Myometrial cell (primary cell): ENCODE results near the gene ERBIN.

- RAMPAGE, long total RNA, result no peak
Measured at GRCh38 chr5:61407442-61408484, 75.7 kb downstream of the ZSWIM6 start.

DNA sequence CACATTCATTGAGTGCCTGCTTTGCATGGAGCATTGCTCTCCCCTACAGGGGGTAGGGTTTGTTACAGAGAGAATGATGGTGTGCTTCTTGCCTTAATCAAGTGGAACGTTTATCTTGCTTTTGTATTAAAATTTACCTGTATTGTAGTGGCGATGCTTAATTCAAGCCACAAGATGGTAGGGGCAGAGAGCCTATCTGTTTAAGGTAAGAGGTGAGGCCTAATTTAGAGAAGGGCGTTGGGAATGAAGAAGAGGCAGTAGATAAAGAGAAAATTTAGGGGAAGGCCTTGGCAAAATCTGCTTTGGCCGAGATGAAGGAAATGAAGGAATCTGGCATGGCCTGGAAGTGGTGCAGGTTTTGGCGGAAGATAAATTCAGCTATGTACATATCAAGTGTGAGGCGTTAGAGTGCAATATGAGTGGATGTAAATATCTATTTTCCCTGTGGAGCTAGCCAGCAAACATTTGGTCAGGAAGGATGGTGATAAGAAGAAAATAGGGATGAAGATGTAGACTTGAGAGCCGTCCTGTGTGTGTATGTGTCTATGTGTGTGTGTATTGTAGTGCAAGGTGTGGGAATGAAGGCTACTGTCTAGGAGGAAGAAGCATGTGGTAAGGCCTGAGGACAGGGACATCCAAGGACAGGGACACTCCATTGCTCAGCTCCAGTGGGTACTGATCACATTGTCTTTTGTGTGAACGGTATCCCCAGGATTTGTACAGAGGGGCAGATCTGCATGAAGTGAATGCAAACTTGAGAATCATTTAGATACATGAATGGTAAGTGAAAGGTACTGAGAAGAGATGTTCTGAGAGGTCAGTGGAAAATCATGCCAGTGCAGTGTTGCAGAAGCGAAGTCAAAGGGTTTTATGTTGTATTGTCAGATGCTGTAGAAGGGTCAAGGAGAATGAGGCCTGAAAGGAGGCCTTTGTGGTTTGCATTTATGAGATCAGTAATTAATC is 97.4 kb downstream of the ZSWIM6 start:
- RAMPAGE, long total RNA, result no peak

DNA sequence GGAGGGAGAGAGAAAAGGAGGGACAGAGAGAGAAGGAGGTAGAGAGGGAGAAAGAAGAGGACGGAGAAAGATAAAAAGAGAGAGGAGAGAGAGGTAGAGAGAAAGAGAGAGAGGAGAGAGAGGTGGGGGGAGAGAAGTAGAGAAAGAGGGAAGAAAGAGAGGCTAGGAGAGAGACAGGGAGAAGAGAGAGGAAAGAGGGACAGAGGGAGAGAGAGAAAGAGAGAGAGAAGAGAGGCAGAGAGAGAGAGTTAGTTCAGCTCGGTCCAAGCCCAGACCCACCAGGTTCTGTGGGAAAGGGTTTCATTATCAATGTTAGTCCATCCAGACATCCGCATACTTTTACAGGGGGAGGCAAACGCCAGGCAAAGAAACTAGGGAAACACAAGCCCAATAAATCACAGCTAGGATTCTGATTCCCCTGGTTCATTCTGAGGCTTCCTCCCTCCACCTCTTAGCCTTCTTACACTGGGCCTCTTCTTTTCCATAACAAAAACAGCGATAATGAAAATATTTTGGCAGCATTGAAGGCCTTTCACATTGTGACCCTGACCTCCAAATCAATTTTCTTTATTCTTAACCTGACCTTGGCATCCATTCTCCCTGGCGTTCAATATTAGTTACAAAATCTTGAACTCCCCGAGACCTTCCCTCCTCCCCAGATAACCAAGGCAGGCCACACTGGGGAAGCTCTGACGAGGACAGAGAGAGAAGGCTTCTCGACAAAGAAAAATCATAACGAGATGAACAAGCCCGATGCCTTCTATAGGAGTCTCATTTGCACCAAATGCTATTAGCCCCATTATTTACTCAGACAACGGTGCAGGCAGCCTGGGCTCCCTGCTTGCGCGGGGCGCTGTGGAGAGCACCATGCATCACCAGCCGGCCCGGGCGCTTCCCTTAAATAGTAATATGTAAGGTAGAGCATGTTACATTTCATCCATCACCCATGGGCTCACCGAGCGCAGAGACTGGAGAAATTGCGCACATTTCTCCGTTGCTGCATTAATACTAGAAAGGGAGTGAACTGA is 399.8 kb downstream of the ZSWIM6 start:
- RAMPAGE, long total RNA, result no peak

DNA sequence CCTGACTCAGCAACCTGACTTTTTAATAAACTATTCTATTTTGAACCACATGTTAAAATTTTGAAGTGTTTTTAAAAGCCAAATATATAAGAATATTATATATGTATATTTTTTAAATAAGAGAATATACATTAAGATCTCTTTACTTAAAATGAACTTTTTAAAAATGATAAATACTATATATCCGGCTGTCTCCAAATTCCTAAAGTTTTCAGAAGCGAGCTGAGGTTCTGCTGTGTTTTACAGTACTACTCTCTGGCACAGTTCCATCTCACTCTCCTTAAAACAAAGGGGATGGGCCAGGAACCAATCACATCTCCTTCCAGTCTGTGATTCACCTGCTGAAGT is 38.0 kb upstream of the KIF2A start:
- RAMPAGE, long total RNA, result no peak

- RAMPAGE, long total RNA, result no peak
Measured at GRCh38 chr5:62337684-62338587, 31.9 kb downstream of the KIF2A start.

- RAMPAGE, long total RNA, result no peak
Measured at GRCh38 chr5:64506837-64507029, 918 bp downstream of the RGS7BP start.

DNA sequence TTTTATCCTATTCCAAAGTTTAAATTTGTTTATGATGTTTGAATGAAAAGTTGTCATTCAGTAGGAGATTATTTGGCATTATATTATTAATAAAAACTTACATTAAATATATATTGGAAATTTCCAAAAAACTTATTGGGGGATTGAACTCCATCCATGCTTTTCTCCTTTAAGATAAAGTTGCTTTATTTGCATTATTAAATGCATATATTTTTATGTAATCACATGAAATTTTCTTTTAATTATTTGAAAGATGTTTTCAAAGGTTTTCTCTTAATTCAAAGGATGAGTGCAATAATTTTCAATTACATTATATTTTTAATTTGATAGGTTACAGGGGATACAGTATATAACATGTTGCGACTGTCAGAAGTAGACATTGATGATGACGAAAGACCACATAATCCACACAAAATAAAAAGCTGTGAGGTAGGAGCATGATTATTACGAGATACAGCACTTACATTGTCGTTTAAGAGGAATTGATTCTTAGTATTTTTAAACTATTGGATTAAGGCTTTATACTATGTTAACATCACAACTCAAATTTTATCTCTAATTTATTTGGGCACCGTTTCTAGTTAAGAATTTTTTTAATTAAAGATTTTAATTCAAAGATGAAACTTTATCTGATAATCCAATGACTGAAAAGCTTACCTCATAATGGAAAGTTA is 16.6 kb downstream of the CWC27 start:
- RAMPAGE, long total RNA, result no peak

DNA sequence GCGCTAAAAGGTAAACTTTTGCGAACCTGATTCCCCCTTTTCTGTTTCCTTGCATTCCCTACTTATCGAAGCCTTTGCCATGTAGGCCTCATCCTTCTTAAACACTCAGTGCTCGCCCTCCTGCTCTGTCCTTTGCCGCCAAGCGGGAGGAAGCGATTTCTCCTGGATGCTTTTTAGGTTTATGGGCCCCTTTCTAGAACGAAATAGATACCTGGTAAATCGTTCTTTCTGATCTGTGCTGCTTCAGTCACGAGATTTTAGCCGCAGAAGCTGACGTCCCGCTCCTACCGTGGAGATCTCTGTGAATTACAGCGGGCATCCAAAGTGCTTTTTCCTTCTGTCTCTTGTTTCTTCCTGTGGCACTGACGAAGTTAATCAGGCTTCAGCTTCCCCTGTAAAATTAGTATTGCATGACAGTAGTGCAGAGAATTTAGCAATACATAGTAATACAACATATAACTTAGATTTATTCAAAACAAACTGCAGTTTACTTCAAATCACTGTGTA is 323 bp downstream of the SHLD3 start:
- RAMPAGE, long total RNA, result no peak

- RAMPAGE, long total RNA, result no peak
Measured at GRCh38 chr5:65719324-65720270, 2.3 kb downstream of the SGTB start.

DNA sequence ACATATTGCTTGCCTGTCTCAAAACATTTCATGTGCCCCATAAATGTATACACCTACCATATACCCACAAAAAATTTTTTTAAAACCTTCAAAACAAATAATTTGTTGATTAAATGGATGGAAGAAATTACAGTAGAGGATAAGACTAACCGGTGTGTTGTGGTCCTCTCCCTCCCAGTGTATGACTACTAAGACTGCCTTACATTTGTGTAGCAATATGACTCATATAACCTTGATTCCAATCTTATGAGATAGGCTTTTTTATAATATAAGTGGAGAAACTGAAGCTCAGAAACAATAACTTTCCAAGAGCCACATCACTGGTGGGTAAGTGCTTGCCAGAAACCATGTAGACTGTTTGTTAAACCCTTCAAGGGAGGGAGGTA is 47.5 kb downstream of the NLN start:
- RAMPAGE, long total RNA, result no peak

GRCh38 chr5:65867478-65868086 is 58.8 kb upstream of the ERBIN start:
- RAMPAGE, long total RNA, result no peak

- RAMPAGE, long total RNA, result no peak
Measured at GRCh38 chr5:65926316-65926937, at the start of gene ERBIN. Gene ERBIN, plus strand, starts transcription at chr5:65926575.

DNA sequence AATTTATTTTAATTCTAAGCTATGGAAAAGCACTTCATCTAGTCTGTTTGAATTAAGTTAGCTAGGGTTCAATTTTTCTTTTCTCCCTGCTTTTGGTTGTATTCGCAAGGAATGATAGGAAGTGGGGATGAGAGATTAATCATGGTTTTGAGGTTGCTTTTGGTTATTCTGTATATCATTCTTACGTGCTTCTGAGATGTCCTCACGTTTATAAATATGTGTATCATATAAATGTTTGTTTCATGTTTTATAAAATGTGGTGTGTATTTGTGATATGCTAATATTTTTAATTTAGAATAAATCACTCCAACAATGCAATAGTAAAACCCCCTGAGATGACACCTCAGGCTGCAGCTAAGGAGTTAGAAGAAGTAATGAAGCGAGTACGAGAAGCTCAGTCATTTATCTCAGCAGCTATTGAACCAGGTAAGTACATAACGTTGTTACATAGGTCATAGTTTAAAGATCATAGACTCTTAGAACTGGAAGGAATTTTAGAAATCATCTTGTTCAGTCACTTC is 19.5 kb downstream of the SREK1 start:
- RAMPAGE, long total RNA, result no peak

DNA sequence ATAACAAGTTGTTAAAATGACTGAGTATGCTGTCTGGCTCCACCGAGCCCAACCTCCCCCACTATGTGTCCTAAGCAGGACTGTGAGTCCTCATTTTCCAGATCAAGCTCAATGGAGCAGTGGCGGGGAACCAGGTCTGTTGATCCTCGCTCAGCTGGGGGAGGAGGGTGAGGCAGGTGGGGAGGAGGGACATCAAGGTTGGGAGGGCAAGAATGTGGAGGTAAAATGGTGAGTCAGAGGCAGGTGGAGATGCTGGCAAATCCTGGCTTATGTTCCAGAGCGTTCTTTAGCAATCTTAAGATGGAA is 63.9 kb downstream of the SREK1 start:
- RAMPAGE, long total RNA, result no peak

- RAMPAGE, long total RNA, result no peak
Measured at GRCh38 chr5:66597482-66598086, 1.4 kb downstream of the MAST4 start.

DNA sequence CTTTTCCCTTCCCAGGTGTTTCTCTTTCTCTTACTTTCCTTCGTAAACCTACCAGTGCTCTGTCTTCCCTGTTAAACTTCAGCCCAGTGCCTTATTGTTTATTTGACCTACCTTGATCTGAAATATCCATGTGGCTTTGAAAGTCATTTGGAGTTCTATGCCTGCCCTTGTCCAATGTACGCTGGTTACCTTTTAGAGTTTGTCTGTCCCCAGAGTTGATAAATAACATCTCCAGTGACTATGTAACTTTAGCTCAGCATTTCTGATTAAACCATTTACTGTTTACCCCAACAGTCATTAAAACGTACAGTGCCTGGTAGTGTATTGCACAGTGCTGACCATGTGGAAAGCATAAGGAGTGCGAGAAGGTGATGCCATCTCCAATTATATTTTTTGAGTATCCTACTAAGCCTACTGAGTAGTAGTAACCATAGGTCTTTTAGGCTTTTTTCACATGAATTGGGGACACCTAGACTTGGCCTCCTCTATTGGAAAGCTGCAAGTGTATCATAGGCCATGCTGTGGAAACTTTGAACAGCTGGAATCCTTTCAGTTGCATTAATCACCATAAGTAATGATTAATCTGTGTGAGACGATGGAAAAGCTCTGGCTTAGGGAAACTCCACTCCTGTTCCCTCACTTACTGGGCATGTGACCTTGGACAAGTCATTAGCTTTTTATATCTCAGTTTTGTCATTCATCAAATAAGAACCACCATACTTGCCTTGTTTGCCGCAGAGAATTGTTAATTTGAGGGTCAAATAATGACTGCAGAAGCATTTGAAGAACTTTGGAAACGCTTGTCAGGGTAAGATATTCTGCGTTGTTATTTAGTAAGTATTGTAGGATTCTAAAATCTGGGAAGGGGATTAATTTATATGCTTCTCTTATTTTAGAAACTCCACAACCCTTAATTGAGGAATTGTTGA is 93.5 kb downstream of the MAST4 start:
- RAMPAGE, long total RNA, result no peak

DNA sequence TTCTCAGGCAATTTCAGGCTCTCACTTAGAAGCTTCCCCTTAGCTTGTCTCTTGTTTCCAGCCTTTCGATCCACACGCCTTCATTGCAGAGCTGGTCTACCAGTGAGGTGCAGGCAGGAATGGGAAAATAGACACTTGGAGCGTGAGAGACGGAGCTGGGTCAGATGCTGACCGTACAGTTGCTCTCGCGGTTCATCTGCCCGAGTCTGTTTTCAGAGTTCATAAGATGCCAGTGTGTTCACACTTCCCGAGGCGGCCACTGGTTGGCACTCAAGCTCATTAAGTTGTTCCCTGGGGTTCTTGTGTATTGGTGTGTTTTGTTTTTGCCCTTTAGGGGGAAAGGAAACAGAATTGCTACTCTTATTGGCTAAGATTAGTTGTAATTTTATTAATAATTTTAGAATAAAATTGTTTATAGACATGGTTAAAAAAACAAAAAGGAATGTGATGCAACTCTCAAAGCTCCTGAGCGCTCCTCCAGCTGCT is 145.9 kb downstream of the MAST4 start:
- RAMPAGE, long total RNA, result no peak

- RAMPAGE, long total RNA, result no peak
Measured at GRCh38 chr5:67008775-67009482, 187.7 kb downstream of the CD180 start.

- RAMPAGE, long total RNA, result no peak
Measured at GRCh38 chr5:67010531-67012035, 185.5 kb downstream of the CD180 start.

DNA sequence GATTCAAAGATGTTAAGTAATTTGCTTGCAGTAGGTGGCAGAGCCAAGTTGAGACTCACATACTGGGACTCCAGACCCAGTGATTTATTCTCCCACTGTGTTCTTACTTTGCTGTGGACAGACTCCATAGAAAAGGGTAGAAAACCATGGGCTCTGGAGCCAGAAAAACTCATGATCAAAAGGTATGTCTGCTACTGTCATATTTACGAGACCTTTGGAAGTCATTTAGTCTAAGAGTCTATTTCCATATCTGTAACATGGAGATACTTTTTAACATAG is 181.9 kb upstream of the CD180 start:
- RAMPAGE, long total RNA, result no peak